Diencephalon (tissue), 2 donors: ENCODE data around the gene DYRK1A.

DNA sequence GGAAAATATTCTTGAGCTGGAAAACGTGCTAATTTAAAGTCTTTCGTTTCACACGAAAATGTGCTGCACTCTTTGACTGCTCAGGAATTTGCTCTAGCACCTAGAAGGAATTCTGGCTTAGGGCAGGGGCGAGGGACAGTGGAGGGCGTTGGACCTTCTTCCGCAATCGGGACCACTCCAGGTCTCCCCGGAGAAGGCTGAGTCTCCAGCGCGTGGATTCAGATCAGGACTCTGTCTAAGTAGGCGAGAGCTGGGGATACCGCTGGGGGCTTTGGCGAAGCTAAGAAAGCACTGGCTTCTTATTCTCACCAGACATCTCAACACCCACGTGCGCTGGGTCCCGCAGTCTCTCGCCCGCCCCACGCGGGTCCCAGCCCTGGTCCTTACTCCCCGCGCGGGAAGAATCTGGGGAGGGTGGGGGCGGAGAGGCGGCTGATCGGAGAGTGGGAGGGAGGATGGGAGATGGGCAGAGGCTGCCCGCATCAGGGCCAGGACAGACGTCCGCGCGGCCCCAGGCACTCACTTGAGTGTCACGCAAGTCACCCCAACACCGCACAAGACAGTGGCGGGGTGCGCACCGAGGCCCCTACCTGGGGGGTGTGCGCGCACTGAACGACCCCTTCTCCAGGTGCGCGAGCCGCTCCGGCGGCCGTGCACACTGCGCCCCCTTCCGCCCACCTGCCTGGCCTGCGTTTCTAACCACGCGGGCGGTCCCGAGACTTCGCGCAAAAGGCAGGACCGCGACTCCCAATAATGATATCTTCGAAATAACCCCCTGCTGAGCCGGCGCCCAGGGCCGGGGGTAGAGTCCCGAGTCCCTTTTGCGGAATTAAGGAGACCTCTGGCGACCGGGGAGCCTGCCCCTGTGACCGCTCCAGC lies 6.1 kb upstream of the SIM2 start:
- RAMPAGE, long total RNA: no peak

GRCh38 chr21:36698194-36698576 lies 730 bp upstream of the SIM2 start:
- RAMPAGE, long total RNA: no peak

DNA sequence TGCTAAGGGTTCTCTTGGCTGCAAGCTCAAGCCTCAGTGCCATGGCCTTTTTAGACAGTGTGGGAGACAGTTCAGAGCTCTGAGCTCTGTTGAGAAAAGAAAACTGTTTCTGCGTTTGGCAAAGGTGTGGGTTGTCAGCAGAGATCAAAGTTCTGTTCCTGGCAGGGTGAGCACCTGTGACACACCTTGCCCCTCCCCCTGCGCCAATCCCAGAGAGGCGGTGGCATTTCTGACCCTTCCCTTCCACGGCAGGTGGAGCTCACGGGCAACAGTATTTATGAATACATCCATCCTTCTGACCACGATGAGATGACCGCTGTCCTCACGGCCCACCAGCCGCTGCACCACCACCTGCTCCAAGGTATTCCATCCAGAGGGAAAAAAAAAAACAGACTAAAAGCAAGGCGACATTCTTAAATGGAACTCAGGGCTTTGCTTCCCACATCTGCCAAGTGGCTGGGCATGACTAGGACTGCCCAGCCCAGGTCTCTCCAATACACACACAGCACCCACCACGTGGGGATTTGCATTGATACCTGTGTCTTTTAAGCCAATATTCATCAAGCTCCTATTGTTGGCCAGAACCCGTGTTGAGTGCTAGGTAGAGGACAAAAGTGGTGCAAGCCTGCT lies 20.8 kb downstream of the SIM2 start:
- RAMPAGE, long total RNA: no peak

GRCh38 chr21:36749957-36750513 lies 51.1 kb downstream of the SIM2 start:
- RAMPAGE, long total RNA: no peak

GRCh38 chr21:36753430-36754072 lies 54.6 kb downstream of the SIM2 start:
- RAMPAGE, long total RNA: no peak

DNA sequence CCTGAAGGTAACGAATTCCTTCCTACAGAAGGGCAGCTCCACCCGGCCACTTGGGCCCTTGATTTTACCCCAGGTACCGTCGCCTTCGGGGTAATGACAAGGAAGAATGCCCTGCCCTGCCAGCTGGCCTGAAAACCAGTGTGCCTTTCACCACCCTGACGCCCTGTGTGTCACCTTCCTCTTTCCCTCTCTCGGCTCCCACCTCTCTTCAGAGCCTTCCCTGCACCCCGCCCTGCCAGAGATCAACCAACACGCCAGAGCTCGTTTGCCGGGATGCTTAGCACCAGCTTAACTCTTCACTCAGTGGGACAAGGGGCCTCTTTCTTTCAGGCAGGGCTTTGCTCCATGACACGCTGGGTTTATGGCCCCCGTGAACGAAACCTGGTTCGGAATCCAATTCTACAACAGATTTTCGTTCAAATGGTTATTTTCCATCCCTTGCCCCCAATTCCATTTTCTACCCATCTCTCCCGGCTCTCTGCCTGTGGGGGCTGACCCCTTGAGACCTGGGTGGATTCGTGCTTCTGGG lies 86.1 kb downstream of the SIM2 start:
- RAMPAGE, long total RNA: no peak

DNA sequence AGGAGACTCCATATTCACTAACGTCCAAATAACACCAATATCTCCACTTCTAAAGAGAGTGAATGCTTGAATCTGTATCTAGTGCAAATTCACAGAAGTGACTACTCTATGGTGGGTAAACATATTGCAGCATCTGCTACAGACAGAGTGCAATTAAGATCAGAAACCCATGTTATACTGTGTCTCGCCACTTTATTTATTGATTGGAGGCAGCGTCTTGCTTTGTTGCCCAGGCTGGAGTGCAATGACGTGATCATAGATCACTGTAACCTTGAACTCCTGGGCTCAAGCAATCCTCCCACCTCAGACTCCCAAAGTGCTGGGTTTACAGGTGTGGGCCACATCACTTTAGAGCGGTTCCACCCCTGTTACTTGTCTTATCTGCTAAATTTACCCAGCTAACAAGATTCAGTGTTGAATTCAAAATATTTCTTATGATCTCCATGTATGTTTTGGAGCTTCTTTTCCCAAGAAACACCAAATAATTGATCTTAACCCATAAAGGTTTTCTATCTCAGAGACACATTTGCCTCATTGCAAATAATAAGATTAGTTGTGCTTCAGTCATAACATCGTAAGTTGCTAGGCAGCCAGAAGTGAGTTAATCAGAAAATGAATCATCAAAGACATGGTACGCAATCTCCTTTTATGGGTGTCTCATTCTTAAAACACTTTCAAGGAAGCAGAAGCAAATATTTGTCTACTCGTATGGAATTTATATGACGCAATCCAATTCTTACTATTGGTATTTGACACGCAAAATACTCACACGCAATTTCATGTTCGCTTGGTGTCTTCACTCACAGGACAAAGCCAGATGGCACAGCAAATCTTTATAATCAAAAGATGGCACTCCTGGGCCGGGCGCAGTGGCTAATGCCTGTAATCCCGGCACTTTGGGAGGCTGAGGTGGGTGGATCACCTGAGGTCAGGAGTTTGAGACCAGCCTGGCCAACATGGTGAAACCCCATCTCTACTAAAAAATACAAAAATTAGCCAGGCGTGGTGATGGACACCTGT lies 56.8 kb downstream of the HLCS start:
- RAMPAGE, long total RNA: no peak

- RAMPAGE, long total RNA: no peak
These were observed 3.4 kb downstream of the RIPPLY3 start for GRCh38 chr21:37009768-37010477.

- RAMPAGE, long total RNA: no peak
These were observed 32.3 kb downstream of the TTC3 start for GRCh38 chr21:37105275-37105776.

DNA sequence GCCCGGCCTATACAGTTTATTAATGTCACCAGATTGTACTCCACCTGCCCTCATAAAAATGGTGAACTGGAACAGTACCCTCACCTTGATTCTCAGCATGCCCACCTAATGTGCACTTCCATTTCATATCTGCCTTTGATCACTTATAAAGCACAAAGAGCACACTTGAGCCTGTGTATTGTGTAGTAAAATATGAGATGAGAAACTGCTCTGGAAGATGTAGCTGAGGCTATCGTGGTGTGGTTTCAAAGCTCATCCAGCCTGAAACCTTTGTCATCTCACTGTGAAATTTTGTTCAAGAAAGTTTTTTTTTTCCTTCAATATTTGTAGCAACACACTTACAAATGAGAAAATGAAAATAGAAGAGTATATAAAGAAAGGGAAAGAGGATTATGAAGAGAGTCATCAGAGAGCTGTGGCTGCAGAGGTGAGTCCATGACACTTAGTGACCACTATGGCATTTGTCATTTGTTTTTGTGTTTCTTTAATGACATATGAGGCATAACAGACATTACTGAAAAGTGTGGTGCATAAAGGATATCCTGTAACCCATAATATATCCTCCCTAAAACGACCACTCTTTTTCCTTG lies 80.3 kb downstream of the VPS26C start:
- RAMPAGE, long total RNA: no peak

DNA sequence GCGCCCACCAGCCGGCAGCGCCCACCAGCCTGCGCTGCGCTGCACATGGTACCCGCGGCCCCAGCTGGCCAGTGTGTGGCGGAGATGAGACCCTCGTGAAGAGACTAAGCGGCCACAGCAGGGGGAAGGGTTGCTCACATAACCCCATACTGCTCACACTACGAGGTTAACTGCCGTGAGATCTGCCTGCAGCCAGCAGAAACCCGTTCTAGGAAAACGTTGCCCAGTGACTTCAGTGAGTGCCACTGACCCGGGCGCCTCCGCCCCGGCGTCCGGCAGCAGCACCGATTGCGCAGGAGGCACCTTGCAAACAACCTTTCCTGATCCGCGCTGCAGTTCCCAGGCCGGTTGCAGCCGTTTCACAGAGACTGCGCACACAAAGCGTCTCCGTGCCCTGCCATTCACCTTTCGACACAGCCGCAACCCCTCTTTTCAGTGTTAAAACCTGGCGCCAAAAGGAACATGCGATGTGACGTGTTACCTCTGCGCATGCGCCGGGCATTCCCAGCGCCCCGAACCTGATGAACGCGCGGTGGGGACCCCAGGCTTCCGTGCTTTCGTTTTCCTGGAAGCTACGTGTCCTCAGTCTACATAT lies 9.1 kb downstream of the VPS26C start:
- RAMPAGE, long total RNA: no peak

- RAMPAGE, long total RNA: no peak
These were observed 767 bp upstream of the VPS26C start for GRCh38 chr21:37267811-37268390.

- RAMPAGE, long total RNA: no peak
These were observed 15.4 kb upstream of the VPS26C start for GRCh38 chr21:37282601-37282917.

DNA sequence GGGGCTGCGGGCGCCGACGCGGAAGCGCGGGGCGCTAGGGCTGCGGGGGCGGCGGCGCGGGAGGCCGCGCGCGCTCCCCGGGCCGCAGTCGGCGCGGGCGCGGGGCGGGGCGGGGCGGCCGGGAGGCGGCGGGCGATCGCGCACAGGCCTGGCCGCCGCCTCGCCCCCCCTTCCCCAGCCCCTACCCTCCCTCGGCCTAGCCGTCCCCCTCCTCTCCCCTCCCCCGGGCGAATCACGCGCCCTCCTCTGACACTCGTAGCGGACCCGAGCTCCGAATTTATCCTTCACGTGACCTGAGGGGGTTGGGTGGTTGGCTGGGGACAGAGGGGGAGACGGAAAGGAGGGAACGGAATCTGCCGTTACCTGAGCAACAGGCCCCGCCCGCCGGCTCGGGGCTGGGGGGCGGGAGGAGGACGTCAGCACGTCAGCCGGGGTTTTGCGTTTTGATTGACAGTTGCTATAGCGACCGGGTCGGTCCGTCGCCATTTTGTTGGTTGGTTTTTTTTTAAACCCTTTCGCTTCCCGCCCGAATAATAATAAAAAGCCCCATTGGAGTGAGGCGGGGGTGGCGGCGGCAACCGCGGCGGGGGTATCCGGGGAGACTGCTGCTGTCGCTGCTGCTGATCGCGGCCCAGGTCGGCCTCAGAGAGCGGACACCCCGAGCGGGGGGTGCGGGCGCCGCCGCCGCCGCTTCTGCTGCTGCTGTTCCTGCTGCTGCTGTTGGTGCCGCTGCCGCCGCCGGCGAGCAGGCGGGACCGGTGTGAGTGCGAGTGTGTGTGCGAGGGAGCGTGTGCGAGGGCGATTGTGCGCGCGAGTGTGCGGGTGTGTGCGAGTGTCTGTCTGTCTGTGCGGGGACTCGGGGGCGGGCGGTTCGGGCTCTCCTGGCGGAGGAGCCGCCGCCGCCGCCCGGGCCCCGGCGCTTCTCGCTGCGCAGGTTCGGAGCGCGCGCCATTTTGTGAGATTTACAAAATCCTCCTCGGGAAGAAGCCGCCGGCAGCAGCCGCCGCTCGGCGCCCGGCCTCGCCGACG lies at the start of gene DYRK1A:
DYRK1A (plus strand) TSS at position 465 of the 1,029 bp plus-strand sequence.
- RAMPAGE, long total RNA: no peak

DNA sequence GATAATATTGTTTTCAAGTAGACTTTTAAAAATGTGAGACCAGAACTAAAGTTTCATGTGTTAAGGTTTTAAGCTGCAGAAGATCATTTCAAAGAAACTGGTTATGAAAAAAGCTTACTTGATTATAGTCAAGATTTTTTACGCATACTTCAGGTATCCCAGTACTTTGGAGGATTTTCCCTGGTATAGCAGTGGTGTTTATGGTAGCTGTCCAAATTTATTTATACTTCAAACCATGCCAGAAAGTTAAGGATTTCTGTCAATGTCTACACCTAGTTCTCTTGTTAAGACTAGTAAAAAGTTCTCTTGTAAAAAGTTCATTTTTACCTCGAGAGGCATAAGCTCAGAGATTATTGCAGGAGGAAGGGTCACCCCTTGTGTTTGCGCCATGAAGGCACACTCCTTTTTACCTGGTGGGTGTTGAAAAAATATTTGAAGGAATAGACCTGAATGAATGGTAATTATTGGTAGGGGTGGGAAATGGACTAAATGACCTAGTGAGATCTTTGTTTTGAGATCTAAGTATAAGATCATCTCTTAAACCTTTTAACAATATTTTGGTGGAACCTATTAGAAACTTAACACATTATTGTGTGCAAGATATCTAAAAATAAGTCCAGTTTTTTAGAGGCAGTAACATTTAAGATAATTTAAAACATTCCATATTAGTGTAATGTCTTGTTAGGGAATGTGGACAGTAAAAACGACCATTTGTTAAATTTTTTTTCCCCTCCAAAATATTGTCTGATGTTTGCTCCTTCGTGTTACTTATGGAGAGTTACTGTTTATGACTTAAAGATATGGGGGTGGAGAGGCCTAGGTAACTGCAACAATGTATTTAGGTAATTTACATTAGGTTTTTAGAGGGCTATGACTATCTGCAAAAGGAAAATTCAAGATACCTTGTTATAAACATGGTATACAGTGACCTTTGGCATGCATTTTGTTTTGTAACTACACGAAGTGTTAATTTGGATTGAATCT lies 3.0 kb downstream of the DYRK1A start:
- RAMPAGE, long total RNA: no peak

DNA sequence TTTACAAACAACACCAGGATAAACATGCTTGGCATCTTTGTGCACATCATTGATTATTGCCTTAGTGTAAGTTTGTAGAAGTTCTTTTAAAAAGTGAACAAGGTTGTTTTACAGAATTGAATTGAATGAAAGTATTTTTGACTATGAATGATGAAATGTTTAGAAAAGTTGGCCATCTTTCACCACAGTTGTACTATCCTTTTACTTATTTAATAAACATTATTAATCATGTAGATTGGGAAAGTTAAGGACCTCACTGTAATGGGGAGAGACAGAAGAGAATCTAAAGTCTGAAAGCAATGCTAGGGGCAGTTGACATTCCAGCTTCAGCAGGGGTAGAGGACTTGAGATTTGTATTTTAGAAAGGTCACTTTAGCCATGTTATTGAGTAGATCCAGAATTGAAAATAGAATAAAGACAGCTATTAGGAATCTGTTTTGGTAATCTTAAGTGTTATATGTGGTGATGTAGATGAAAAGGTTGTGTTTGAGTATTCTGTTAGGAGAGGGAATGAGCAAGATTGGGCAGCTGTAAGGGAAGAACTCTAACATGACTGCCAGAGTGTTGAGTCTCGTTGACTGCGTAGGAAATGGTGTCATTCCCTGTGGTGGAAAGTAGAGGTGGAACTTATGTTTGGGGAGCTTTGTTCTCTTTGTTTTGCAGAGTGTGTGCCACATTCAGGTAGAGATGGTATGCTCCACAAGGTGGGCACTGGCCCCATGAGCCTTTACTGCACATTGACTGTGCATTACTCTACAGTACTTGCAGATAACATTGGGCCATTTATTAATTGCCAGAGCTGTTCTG lies 104.4 kb downstream of the DYRK1A start:
- RAMPAGE, long total RNA: no peak

GRCh38 chr21:37477931-37478580 lies 111.5 kb downstream of the DYRK1A start:
- RAMPAGE, long total RNA: no peak

- RAMPAGE, long total RNA: no peak
These were observed 122.9 kb downstream of the DYRK1A start for GRCh38 chr21:37489043-37490230.

DNA sequence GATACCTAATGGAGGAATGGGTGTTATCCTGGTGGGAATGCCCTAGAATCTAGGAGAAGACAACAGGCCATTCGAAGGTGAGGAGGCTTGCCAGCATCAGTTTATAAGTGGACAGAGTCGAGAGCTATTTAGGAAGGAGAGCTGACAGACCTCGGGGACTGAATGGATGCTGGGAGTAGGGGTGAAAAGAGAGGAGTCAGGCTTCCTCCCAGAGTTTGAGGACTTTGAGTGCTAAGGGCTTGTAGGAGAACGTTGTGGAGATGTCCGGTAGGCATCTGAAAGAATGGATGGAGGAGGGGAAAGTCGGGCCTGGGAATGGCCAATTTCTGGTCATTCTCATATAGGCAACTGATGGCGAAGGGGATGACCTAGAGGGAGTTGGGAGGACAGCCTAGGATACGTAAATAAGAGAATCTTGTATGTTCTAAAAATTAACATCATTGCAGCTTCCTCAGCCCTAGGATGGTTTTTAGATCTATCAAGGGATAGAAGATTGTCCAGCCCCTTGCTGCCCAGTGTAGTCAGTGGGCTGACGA lies 155.2 kb downstream of the DYRK1A start:
- RAMPAGE, long total RNA: no peak

GRCh38 chr21:37886580-37887102 lies 29.6 kb downstream of the KCNJ6 start:
- RAMPAGE, long total RNA: no peak